CMK (cell line): ENCODE data around the gene PALLD.

DNA sequence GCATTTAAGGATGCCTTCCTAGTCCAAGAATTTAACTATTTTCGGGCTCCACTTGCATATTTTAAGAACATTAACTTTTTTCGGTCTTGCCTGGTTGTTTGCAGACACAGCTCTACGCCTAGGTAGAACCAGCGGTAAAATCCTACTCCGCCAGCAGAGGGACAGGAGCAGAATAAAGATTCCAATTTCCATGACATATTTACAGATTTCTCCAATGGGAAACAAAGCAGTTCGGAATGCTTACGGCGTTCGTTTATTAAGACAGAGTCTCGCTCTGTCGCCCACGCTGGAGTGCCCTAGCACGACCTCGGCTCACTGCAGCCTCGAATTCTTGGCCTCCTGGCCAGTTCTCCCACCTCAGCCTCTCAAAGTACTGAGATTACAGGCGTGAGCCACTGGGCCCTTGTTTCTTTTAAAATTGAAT lies 432 bp upstream of the TMEM192 start:
- RRBS, result no CpG with 5 or more reads among the region's 16 CpGs

GRCh38 chr4:165206366-165206858 lies 949 bp upstream of the KLHL2 start:
- RRBS, result no CpG with 5 or more reads among the region's 12 CpGs

DNA sequence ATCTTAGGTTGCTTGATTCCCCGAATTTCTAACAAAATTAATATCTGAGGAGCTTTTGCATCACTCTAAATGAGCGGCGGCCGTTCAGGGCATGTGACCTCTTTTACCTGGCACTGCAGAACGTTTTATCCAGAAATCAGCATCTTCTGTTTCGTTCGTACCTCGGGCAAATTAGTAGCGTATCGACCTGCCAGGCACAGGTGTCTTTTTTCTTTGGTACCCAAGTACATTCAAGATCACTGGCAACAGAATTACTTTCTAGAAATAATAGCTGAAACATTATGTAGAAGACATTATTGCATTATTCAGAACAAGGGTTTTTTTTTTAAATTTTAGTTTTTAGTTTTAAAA lies 946 bp downstream of the KLHL2 start:
- RRBS, result no CpG with 5 or more reads among the region's 10 CpGs

DNA sequence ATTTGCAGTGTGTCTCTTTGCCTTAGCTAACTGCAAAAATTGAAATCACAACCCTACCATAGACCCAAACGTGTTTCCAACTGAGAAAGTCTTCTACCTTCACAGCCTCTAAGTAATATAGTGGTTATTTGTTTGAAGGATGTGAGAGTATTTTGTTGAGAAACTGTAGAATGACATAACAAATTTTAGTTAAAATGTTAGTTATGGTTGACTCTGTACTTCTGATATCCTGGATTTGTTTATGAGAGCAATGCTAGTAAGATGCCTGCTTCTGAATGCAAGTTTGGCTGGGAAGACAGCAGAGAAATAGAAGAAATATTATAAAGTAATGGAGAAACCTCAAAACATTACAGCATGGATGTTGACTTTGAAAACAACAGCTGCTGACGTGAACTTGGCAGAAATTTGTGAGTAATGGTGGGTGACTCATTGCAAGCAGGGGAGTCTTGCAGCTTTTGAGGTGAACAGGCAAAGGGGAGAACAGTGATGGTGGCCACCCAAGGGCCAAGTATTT lies 7.8 kb downstream of the KLHL2 start:
- RRBS, result no CpG with 5 or more reads among the region's 2 CpGs

DNA sequence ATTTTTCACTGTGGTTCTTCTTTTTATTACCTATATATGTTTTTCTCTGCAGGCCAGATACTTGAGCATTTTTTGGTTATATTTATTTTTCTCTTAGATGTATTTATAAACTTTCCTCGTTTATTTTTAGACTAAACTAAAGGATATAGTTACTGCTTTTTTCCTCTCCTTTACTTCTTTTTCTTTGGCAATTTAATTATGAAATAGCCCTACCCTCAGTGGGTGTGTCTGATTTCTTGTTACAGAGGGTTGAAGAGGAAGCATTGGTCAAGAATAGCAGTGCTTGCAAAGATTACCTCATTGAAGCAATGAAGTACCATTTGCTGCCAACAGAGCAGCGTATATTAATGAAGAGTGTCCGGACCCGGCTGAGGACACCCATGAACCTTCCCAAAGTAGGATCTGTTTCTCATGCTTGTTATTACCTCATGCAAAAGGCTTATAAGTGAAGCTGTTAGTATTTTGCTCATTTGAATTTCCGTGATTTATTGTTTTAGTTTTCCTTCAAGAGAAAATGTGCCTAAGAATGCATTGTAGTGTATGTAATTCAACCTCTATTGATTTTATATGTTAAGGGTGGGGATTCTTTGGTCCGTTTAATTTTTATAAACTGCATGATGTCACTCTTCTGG lies 19.9 kb upstream of the GK3 start:
- RRBS, result no CpG with 5 or more reads among the region's 6 CpGs

- RRBS, result no CpG with 5 or more reads among the region's 2 CpGs
These were observed 115.6 kb upstream of the TLL1 start for GRCh38 chr4:165757450-165757752.

- RRBS, result 94% methylated on average over 10 of the region's 41 CpGs
These were observed 1.7 kb downstream of the TLL1 start for GRCh38 chr4:165874602-165875236.

DNA sequence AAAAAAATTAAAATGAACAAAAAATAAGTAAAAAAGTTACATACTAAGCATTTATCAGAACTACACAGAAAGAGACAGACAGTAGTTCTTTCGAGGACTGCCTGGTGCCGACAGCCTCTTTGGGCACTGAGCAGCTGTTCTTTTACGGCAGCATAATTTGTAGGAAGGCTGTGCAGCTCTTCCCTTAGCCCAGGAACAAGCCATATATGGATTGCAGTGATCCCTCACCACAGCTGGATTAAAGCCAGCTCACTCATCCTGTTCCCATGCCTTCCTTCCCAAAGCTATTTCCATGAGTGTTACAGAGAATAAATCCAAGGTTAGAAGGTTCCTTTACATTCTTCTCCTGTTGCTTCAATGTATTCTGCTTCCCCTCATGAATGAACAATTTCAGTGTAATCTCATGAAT lies 71.7 kb downstream of the DDX60L start:
- RRBS, result no CpG with 5 or more reads among the region's 3 CpGs

GRCh38 chr4:168496775-168497215 lies at the start of gene PALLD:
PALLD (plus strand) TSS chr4:168497052.
- RRBS, result no CpG with 5 or more reads among the region's 5 CpGs

DNA sequence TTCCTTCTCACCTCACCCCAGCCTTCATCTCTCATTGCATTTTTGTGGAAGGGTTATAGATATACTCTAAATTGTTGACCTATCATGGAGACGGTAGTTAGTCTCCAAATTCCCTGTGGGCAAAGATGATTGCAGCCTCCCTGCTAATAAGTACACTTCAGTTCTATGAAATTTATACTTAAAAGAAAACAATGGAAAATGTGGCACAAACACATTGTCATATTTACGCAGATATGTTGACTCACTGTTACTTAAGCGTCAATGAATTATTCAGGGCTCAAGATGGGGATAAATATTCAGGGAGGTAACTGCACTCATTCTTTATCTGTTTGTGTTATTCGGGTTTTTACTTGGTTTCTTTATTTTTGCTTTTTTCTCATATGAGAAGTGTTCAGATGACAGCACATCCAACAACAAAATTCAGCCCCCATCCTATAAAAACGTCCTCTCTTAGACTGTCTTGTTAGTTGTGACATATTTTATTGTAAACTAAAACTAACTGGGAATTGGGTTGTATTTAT lies 44.1 kb downstream of the PALLD start:
- RRBS, result no CpG with 5 or more reads among the region's 5 CpGs

GRCh38 chr4:168634102-168634845 lies 137.4 kb downstream of the PALLD start:
- RRBS, result no CpG with 5 or more reads among the region's 14 CpGs

GRCh38 chr4:168651345-168652398 lies 154.8 kb downstream of the PALLD start:
- RRBS, result no CpG with 5 or more reads among the region's 7 CpGs

DNA sequence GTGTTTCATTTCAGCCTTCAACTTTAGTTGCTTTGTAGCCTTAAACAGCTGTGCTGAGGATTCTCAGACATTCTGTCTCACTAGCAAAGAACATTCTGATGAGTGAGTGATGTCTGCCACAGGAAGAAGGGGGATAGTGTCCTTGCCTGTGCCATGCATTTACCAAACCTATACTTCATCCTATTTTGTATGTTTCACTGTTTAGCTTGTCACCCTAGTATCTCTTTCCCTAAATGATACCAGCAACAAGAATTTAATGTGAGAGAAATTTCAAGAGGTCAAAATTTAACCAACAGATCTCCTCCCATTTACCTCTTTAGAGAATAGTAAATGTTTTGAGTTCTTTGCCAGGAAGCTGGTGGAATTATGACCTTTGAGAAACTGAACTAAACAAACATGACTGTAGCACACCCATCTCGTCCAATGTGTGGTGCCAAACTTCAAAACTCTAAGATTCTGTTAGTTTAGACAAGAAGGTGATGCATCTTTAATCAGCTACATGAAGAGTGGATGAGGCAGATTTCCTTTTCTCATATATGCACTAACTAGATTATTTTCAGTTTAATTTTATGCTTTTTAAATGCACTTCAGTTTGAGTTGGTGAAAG lies 165.7 kb downstream of the PALLD start:
- RRBS, result no CpG with 5 or more reads among the region's 1 CpG

DNA sequence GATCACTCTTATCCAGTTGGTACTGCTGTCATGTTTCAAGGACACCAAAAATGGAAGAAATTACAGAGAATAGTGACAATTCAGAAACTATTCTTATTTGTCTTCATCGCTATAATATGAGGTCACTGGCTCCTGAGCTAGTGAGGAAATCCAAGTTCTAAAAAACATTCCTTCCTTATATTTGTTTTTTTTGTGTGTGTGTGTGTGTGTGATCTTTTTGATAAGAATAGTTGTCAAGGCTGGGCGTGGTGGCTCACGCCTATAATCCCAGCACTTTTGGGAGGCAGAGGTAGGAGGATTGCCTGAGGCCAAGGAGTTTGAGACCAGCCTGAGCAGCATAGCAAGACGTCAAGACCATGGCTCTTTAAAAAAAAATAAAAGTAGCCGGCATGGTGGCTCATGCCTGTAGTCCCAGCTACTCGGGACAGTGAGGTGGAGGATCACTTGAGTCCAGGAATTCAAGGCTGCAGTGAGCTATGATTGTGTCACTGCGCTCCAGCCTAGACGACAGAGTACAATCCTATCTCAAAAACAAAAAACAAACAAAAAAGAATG lies 244.4 kb downstream of the PALLD start:
- RRBS, result no CpG with 5 or more reads among the region's 8 CpGs

DNA sequence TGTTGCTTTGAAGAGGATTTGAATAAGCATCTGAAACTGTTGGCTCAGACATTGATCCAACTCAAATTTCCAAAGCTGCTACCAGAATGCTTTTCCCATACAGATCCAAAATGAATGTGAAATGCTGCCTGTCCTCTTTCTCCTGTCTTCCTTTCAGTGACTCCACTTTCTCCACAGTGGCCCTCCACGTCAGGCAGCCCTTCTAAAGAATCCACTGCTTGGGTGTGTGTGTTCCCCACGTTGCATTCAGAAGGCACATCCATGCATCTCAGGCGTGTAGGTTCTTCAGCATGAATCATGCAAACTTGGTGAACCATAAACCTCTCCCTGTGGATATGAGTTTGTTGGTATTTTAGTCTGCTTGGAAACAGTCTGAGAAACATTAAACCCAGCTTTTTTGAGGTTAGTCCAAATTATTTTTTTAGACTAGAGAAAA lies 251.8 kb downstream of the CBR4 start:
- RRBS, result no CpG with 5 or more reads among the region's 3 CpGs

GRCh38 chr4:168832658-168833827 lies 177.0 kb downstream of the CBR4 start:
- RRBS, result 76% methylated on average over 24 of the region's 64 CpGs

GRCh38 chr4:168836439-168837240 lies 173.4 kb downstream of the CBR4 start:
- RRBS, result no CpG with 5 or more reads among the region's 12 CpGs

GRCh38 chr4:168853116-168853982 lies 156.7 kb downstream of the CBR4 start:
- RRBS, result no CpG with 5 or more reads among the region's 10 CpGs

- RRBS, result no CpG with 5 or more reads among the region's 5 CpGs
These were observed 119.3 kb downstream of the CBR4 start for GRCh38 chr4:168890673-168891292.

DNA sequence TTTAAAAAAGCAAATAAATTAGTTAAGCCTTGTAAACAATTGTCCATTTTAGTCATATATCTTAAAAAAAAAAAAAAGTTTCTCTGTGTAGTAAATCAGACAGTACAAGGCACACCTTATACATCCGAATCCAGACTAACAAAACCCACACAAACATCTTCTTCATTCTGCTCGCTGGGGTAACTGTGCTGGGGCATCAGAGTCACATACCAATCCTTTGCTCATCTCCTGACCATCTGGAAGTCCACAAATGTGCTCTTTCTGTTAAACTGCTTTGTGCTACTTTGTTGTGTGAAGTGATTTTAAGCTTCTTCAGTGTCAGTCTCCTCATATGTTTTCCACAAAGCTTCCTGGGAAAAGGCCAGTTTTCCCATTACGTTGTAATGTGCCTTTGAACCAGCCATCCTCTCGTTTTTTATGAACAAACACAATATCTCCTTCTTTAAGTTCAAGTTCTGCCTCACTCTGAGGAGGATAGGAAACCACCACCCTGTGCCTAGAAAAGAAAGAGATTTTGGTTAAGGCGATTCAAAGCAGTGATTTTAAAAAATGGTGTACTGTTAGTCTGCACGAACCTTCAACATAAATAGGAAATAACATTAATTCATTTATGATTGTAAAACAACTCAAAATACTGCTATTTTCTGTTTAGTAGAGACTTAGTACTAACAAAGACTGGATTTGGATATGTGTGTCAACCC lies 86.3 kb upstream of the CBR4 start:
- RRBS, result no CpG with 5 or more reads among the region's 6 CpGs